SEM (cell line): ENCODE measurements around a stretch of chr20.

DNA sequence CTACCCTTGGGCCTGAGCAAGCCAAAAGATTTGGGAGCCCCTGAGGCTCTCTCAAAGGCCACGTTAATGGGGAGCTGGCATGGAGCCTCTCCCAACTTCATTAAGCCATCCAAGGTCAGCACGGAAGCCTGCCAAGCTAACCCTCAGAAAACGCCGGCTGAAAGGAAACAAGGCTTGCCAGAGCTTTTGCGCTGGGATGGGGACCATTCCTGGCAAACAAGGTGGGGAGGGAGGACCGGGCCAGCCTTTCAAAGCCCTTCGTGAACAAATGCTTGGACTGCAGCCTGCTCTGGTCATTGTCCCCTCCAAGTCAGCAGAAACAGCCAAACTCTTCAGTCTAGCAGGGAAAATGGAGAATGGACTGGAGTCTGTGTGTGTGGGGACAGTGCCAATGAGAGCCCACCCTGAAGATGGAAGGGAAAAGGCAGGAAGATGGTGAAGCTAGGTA lies 30.2 kb downstream of the KCNB1 start:
- PRO-cap: no peak

DNA sequence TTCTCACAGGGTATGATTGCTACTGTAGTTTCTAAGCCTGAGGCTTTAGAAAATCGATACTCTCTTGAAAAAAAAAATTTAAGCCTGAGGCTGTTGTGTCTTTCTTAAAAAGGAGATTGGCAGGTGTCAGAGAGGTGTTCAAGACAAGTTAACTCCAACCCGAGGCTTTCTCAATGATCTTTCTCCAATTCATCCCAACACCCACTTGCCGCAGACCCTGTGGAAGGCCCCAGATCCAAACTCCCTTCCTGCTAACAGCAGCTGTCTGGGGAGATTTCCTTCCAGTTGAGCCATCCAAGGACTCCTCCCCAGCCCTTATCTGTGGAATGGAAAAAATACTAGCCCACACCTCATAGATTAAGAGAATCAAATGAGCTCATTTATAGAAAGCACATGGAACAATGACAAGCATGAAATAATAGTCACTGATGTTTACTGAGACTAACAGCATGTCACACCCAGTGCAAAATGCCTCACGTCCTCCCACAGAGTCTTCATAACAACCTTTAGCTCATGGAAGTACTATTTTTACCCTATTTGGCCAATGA lies 23.2 kb upstream of the PTGIS start:
- PRO-cap: no peak

GRCh38 chr20:49659980-49660536 lies 53.6 kb downstream of the B4GALT5 start:
- PRO-cap: no peak

DNA sequence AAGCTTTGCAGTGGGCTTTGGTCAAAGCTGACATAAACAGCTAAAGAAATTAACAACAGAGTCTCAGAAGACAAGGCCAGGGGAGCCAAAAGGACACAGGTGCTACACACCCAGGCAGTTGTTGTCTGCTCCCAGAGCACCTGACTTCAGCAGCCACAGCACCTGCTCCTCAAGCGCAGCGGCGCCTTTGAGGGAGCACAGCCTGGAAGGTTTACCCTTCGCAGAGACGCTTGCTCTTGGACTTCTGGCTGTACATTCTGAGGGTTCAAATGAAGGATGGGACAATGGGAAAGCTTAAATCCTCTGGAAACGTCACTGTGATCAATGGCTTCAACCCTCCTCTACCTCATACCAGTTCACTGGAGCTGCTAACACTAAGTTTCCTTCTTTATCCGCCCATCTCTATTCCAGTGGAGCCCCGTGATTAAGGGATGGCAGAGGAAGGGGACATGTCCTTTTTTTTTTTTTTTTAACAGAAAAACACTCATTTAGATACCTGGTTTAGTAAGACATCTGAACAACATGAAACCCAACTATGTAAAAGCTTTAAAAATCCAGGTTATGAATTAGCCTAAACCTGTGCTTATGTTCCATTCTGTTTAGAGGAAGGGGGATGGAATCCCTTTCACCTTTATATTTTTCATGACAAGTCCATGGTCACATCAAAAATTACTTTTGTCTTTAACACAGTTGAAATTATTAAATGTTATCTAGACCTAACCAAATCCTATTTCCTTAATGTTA lies 16.4 kb downstream of the B4GALT5 start:
- PRO-cap: no peak

DNA sequence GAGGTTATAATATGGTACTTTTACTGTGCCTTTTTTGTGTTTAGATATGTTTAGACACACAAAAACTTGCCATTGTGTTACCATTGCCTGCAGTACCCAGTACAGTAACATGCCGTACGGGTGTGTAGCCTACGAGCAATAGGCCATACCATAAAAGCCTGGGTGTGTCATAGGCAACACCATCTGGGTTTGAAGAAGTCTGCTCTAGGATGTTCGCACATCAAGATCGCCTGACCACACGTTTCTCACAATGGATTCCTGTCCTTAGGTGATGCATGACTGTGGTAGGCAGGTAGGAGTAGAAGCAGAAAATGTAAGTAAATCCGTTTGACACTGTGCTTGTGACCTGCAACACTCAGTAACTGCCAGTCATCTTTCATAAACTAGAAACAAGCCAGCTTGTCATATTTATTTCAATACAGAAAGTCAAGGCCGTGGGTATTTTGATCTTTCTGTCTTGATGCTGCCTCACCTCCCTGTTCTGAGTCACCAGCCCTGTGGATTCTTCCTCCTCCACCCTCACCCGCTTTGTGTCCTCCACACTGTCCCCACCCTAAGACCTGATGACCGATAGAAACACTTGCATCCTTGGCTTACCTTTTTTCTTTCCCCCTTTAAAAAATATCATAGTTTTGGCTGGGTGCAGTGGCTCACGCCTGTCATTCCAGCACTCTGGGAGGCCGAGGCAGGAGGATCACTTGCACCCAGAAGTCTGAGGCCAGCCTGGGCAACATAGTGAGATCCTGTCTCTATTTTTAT lies 7.3 kb upstream of the SLC9A8 start:
- PRO-cap: no peak

- PRO-cap: no peak
Measured at GRCh38 chr20:49810880-49811235, 1.8 kb upstream of the SLC9A8 start.

DNA sequence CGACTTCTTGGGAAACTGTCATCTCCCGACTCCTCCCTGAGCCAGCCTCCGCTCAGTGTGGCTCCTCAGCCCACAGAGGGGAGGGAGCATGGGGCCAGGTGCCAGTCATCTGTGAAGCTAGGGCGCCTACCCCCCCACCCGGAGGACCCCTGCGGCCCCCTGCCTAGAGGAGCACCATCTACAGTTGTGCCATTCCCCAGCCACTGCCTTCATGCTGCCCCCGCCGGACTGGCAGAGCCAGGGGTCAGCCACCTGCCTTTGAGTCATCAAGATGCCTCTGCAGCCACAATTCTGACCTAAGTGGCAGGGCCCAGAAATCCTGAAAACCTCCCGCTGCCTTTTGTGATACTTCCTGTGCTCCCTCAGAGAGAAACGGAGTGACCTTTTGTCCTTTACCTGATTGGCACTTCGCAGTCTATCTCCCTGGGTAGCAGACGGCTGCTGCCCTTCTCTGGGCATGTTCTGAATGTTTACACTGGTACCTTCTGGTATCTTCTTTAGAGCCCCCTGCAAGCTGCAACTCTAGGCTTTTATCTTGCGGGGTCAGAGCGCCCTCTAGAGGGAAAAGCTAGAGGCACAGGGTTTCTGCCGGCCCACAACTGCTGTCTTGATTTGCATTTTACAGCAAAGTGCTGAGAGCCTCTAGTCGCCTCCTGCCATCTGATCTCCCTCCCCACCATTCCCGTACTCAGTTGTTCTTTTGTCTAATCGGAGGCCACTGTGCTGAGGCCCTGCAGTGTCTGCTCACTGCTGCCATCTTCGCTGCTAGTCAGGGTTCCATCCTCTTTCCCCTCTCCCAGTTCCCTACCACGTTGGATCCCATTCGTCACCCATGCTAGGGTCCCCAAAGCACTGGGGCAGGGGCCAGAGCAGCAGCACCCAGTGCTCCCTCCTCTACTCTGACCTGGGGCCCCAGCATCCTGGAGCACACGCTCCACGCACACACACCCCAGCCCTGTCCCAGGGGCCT lies 26.9 kb downstream of the SPATA2 start:
- PRO-cap: no peak

DNA sequence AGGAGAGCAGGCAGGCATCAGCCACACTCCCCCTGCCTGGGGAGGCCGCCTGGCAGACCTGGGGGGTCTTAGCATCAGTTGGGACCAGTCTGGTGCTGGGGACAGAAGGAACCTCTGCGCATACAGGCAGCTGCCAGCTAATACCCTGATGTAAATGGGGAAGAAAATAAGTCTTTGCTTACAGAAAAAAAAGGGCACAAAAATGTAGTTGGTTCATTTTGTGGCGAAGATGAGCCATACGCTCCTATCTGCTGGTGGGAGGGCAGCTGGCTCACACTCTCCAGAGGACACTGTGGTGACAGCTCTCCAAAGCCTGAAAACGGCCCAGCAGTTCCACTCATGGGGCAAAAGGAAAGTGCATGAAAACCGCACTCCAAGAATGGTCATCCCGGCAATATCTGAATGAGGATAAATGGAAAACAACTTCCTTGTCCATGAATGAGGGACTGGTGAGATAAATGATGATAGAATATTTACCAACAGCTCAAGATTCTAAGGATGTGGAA lies 21.7 kb downstream of the SPATA2 start:
- PRO-cap: no peak

DNA sequence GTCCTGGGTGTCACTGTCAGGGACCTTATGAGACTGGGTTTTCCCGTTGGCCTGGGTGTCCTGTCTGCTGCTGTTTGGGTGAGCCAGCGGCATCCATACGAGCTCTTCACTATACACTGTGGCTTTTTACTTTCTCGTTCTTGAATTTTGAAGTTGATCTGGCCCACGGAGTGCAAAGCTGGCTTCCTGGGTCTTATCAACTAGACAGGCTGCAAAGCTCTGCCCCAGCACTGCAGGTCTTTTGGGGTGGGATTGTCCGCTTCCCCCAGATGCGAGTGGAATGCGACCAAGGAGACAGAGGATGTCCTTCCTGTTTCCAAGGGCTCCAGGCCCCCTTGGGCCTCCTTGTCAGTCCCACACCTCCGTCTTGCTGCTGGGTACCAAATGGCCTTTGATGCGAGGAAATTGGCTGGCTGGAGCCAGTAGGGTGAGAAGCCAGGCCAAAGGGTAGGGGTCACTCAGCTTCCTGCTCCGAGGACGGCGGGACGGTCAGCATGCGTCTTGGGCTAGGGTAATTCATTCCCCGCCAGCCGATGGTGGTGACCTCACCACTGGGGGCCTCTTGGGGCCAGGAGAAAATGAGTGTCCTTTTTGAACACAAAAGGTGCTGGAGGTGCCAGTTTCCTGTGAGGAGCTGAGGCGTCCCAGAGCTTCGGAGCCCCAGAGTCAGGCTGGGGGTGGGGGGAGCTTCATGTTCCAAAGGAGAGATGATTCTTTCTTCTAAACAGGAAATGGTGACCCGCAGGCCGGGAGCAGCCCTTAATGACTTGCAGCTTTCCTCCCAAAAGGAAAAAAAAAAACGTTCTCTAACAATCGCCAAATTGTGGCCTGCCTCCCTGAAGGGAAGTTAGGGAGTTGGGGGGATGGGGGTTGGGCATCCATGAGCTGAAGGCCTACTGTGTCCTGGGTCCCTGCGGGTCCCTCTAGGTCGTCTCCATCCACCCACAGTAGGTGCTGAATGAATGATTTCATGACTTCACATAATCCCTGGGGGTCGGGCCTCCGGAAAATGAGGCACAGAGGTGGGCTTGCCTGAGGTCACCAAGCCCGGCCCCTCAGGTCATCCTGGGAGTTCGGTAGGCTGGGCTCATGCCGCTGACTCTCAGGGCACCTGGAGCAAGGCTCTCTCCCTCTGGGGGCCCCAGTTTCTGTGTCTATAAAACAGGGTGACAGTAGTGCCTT lies 6.6 kb downstream of the SNAI1 start:
- PRO-cap: no peak

GRCh38 chr20:50130784-50131578 lies 18.0 kb upstream of the UBE2V1 start:
- PRO-cap: no peak

GRCh38 chr20:50146519-50147902 lies 6.5 kb downstream of the PEDS1 start:
- PRO-cap: bidirectional peak, plus-strand start at chr20:50147092, minus-strand start at chr20:50147067

DNA sequence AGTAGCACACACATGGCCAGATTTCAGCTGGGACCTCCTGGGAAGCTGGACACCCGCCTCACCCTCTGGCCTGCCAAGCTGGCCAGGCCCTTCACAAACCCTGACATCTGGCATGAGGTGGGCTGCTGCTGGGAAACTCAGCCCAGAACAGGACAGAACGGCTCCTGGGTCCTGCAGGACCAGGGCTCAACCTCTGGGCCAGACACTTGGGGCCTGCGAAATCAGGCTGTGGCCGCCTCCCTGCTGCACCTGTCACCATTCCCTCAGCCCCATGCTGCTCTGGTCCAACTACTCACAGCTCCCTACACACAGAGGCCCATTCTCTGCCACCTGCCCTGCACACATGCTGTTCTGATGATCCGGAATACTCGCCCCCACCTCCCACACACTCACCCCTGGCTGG lies 4.1 kb downstream of the PEDS1 start:
- PRO-cap: no peak

- PRO-cap: no peak
Measured at GRCh38 chr20:50191484-50191703, 764 bp downstream of the CEBPB start.

- PRO-cap: no peak
Measured at GRCh38 chr20:50226260-50227085, 35.8 kb downstream of the CEBPB start.

GRCh38 chr20:50245342-50246043 lies 54.9 kb downstream of the CEBPB start:
- PRO-cap: no peak

- PRO-cap: no peak
Measured at GRCh38 chr20:50388679-50389159, 121.5 kb upstream of the PTPN1 start.

GRCh38 chr20:50389852-50390453 lies 120.2 kb upstream of the PTPN1 start:
- PRO-cap: no peak

- PRO-cap: bidirectional peak, plus-strand start at chr20:50394852, minus-strand start at chr20:50394752
Measured at GRCh38 chr20:50394428-50395098, 115.6 kb upstream of the PTPN1 start.

- PRO-cap: no peak
Measured at GRCh38 chr20:50409413-50409943, 100.7 kb upstream of the PTPN1 start.

- PRO-cap: no peak
Measured at GRCh38 chr20:50442451-50443051, 67.6 kb upstream of the PTPN1 start.